Vein endothelial cell (primary cell): ENCODE measurements around a stretch of chr12.

- CAGE, long polyA plus RNA = no peak
Measured at GRCh38 chr12:12804649-12804877, 8.6 kb upstream of the DDX47 start.

DNA sequence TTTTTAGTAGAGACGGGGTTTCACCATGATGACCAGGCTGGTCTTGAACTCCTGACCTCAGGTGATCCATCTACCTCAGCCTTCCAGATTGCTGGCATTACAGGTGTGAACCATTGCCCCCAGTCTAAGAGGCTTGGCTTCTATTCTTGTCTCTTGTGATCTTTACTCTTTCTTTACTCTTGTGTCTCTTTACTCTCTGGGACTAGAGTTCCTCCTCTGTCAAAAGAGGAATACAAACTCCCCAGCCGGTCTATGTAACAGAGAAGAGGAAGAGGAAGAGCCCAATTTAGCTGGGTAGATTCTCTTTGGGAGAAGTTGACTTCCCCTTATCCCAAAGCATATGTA, 4.0 kb upstream of the DDX47 start:
- CAGE, long polyA plus RNA = no peak

DNA sequence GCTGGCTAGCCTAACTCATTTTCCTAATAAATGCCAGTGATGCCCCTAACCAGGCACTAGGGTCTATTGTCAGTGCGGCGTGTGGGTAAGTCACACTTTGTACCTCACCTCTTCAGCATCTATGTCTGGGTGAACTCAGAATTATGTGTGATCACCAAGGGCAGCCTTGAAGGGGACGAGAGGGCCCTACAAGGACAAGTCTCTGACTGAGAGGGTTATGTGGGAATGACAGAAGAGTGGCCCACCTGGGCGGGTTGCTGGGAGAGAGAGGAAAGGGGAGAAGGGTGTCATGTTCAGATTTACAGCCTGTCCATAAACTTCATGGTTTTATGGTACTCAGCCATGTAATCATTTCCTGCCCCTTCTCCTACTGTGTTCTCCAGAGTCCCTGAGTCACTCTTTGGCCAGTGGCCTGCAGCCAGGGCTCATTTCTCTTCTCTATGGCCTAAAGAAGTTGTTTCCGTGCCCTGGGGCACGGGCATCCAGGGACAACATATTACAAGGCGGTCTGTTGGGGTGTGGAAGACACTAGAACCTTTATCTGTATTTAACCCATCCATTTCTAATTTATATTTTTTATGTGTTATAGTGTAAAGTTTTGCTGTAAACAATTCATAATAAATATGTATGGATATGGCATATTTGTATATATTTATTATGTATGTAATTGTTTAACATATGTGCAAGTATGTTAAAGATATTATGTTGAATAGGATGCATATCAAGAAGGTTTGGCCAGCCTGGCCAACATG, 26.8 kb downstream of the DDX47 start:
- CAGE, long polyA plus RNA = no peak

DNA sequence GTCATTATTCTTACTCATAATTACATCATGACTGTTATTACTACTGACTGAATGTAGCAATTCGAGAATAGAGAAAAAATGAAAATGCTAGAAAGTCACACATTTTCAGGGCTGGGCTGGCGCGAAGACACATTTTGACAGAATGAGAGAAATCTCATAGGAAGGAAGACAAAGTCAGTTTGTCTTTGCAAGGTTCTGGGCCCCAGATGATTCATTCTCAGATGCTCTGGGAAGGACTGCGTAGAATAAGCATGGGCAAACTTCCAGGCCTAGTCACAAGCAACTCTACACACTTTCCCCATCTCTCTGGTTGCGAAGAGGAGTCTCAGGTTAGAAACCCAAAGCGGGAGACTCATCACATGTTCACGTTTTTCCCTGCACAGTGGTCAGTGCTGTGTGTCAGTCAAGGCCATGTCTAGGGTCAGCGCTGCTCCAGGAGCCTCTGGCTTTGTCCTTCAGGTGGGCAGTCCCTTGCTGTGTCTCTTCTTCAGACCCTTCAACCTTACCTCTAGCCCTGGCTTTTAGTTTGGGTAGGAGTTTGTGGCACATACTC, 8.4 kb downstream of the GPRC5A start:
- CAGE, long polyA plus RNA = no peak

DNA sequence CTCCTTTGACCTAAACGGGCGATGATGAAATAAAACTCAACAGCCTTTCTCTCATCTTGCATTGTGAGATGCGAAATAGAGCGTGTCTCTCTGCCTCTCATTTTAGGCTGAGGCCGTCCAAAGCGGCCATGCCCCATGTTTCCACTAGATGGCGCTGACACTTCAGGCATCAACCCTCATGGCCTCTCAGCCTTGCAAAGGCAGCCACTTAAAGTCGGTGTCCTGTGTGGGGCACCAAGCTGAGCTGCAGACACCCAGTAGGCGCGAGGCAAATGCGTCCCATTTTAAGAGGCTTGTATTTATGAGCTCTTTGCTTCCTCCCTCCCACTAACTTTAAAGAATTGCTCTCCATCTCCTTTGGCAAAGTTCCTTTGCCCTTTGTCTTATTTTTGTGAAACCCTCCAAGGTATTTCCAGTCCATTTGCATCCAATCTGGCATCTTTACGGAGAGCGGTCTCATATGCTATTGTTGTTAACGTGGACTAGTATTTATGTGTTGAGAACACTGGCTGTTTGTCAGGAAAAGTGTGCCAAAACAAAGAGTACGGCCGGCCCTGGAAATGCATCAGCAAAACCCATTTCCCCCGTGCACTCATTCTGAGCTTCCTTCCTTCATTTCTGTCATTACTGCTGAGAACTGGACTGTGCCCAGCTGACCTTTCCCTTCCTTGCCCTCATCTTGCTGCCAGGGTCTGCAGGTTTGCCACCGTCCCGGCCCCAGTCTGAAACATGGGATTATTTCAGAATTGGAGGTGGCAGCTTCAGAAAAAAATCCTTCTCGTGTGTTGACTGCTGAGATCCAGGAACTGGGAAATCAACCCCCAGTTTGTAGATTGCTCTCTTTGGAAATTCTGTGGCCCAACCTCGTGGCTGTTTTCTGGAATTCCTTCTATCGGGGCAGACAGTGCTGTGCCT, 25.2 kb downstream of the GPRC5A start:
- CAGE, long polyA plus RNA = no peak

DNA sequence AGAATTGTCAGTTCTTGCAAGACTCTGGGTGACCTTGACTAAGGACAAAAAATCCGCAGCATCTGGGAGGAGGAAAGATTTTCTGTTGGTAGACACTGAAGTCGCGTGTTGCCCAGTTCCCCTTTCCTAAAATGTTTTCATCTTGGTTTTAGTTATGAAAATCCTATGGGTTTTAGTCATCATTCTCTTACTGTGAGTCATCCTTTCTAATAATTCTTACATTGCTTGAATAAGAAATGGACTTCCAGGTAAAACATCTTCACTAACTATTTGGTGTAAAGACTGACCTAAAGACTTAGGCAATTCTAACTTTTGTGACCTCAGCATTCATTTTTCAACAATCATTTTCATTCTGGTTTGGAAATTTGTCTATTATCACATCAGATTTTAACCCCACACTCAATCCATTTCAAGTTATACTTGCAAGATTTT, 9.0 kb downstream of the GSG1 start:
- CAGE, long polyA plus RNA = no peak

DNA sequence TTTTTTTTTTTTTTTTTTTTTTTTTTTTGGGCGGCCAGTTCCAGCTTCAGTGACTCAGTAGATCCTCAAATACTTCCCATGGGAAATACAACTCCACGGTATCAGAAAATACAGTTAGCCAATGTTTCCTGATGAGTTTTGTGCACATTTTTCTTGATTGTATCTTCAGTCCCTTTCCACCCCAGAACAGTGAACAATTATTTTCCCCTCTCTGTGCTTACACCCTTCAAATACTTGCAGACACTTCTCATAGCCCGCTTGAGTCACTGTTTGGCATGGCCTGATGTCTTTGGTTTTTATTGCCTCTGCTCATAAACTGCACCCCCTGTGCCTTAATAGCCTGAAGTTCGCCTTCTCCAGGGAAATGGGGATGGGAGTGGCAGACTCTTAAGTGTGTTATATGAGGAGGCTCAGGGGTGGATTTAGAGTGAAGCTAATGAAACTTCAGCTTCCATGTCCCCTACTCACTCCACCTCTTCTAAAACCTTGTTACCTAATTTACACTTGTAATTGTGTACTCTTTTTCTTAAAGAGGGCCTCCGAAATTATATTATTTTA, 4.9 kb downstream of the GSG1 start:
- CAGE, long polyA plus RNA = no peak

GRCh38 chr12:13171766-13172249, 24.7 kb upstream of the EMP1 start:
- CAGE, long polyA plus RNA = no peak

GRCh38 chr12:13197022-13197764, 667 bp downstream of the EMP1 start:
- CAGE, long polyA plus RNA = no peak

- CAGE, long polyA plus RNA = no peak
Measured at GRCh38 chr12:13214216-13214489, 17.6 kb downstream of the EMP1 start.

DNA sequence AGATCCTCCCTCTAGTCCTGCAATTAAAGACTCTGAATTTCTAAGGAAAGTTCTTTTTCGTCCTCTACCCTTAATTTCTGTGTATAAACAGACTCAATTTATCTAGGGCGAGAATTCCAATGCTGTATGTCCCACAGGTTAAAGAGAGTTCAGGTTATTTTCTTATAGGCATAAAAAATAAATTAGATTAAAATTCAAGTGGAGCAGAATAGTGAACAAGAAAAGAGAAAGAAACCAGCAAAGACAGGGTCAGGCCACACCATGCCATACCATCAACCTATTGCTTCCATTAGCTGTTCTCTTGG, 24.6 kb downstream of the GRIN2B start:
- CAGE, long polyA plus RNA = no peak

GRCh38 chr12:14429773-14430277, 64.3 kb downstream of the ATF7IP start:
- CAGE, long polyA plus RNA = no peak

- CAGE, long polyA plus RNA = no peak
Measured at GRCh38 chr12:14710768-14711379, 14.5 kb upstream of the GUCY2C start.

DNA sequence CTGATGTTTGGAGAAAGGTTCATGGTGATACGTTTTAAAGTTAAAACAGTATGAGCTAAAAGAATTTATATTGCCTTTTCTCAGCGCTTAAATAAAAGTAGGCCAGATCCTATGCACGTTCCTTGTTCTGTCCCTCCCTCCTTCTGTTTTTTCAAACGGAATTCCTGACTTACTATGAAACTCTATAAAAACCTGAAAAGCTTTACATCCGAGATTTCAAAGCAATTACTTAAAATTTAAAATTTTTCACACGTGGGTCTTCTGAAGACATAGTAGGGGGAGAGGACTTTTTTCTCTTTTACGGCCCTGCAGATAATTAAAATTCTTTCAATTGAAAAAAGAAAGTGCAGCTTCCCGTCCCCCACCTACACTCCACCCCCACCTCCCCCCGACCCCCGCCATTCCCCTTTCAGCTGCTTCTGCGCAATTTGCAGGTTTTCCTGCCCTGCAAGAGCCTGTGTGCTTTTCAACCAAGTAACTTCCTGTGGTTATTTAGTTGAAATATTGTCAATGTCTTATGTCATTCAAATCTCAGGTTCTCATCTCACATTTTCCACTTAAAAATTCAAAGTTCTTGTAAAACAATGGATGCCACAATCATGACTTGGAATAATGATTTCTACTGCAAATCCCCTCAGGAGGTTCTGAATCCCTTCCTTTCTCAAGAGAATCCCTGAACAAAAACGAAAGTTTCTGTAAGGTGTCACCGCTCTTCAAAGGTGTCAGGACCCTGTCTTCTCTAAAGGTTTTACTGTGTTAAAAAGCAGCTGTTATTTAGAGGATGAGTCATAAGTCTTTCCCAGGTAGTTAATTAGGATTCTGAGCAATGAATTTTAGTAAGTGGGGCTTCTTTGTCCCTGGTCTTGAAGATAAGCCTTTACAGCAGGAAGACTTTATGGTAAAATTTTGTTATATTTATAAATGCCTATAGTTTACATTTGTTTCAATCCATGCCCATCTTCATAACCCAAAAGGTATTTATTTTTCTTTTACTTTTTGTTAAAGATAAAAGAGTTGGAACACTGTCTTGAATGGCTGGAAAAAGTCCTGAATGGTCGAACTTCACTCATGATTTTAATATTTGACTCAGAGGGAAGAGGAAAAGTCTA, 735 bp upstream of the H4C16 start:
- CAGE, long polyA plus RNA = no peak

- CAGE, long polyA plus RNA = no peak
Measured at GRCh38 chr12:14849598-14850169, 6.4 kb upstream of the ART4 start.

DNA sequence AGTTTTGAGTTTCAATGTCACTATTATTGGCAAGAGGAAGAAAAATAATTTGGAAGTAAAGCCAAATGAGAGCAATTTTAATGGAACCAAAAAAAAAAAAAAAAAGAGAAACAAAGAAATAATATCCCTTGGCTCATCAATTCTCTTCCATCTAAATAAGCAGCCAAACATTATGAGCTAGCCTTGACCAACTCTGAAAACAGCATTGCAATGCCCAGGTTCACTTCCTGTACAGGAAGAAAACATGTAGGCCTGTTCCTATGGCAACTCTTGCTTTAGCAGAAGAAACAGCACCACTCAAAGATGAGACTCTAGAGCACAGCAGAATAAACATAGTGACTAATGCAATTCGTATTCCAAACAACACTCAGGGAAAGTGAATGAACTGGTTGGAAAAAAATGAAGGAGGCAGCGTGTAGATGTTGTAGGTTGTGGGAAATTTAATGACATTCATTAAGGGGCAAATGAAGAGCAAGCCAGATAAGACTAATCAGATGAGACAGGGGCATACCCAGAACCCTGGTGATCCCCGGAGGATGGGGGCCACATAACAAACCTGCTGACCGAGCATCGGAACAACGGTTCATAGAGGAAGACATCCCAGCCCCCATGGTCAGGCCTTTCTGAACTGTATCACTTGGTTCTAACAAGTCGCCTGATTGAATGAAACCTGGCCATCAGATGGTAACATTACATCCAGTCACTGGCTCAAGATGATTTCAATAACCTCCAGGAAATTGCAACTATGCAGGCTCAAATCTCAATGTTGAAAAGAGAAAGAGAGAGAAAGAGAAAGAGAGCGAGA, 9.0 kb downstream of the ARHGDIB start:
- CAGE, long polyA plus RNA = no peak

GRCh38 chr12:15193624-15194407, 27.4 kb downstream of the RERG start:
- CAGE, long polyA plus RNA = no peak

DNA sequence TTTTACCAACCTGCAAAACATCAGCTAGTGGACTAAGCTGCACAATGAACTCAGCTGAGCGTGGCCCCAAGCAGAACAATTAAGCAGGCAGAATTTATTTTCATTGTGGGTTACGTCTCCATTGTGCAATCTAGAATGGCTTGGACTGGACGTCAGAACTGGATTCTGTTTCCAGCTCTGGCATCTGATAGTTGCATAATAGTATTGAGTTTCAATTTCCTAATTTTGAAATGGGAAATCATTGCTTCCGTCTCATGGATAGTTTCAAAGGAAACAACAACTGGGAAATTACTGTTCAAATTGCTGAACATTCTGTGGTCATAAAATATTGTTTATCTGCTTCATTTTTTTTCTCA, 35.6 kb upstream of the RERG start:
- CAGE, long polyA plus RNA = no peak

DNA sequence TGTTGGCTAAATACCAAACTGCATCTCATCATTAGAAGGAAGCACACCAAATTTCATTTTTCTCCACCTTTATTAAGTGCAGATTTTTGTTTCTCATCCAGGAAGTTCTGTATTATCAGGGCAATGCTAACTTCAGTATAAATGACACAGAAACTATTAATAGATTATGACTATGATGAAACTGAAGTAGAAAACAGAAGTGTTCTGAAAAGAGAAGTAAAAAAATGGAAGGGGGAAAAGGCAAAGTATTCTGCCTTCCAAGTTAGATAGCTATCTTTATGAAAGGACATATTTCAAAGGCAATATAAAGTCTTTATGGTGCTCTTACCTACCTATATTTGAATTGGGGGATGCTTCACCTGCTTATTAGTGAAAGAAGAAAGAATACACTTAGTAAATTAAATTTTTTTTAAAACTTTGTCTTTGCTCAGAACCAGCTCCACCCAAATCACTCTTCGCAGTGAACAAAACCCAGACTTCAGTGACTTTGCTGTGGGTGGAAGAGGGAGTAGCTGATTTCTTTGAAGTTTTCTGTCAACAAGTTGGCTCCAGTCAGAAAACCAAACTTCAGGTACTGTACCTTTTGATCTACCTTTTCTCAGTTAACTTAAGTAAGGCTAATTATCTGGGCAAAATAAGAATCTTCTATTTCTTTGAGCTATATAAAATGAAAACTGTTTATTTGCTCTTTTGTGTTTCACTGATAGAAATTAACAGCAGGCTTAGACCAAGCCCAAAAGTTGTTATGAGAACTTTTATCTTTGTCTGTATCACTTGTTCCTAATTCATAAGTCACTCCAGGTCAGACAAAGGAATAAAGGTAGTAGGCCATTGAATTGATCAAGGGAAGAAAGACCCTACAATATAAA, 224.1 kb downstream of the PTPRO start:
- CAGE, long polyA plus RNA = no peak

- CAGE, long polyA plus RNA = no peak
Measured at GRCh38 chr12:15698145-15698830, 90.9 kb downstream of the EPS8 start.